Gastroesophageal sphincter (tissue), 4 donors: ENCODE measurements around a stretch of chr14.

DNA sequence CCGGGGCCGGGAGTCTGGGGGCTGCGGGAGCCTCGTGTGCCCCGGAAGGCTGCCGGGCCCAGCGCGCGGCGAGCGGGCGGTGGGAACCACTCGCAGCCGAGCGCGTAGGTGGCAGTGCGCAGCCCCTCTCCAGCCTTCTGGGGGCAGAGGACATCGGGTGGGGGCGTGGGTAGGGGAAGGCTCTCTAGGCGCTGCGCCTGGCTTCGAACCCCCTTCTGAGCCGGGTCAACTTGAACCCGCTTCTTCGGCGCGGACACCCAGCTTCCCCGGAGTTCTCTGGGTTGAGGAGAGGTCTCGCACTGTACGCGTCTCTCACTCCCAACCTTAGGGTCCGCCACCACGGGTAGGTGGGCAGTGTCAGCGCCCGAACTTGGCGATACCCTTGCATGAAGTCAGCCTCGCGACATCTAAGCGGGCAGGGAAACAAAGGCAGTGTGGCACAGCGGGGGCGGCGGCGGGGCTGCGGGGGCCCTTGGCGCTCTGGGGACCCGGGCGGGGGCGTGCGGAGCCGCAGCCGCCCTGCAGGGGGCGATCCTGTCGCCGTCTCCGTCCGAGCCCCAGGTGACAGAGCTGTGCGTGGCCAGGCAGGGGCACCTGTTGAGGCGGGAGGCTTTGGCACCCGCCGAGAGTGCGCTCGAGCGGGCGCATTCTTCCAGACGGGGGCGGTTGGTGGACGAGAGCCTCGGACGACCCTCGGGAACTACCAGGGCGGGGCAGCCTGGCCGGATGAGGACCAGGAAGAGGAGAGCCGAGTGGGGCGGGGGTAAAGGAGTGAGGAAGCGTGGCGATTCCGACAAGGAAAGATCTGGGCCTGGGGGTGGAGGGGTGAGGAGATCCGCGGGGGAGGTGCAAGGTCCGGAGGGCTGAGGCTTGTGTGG lies 1.1 kb downstream of the GALNT16 start:
- PRO-cap, result no peak
- RAMPAGE, long total RNA, 4 experiments, result no peak in any of the 4 experiments

GRCh38 chr14:69290304-69290560 lies 30.3 kb downstream of the GALNT16 start:
- PRO-cap, result no peak
- RAMPAGE, long total RNA, 4 experiments, result no peak in any of the 4 experiments

DNA sequence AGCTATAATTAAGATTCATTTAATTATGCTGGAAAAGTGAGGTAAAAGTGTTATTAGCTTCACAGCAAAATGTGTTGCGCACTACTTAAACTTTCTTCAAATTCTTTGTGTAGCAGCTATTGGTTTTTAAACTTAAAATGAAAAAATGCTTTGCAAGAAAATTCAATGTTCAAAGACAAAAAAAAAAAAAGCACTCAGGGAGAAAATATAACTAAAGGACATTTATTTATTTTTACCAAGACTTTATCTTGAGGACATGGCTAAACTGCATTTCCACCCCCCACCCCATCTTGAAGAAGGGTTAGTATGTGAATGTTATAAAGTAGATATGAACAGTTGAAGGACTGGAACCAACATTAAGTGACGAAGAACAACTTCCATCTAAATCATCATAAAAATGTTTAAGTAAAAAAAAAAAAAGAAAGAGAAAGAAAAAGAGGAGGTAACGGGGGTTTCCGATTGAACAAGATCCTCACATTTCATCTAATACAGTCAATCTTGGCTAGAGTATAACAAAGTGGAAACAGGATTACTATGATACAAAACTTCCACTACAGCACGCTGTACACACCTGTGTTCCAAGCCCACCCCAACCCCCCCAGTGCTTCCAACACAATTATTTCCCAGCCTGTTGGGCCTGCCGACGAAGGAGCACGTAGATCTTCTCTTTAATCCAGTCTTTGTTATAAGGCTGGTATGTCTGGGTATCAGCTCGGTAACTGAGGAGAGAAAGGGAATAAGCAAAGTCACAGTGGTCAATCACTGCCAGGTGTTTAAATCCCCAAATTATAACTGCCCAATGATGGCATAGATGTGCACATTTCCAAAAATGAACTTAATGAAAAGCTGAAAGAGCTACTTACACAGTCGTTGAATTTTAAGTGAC lies 17.9 kb downstream of the ERH start:
- PRO-cap, result no peak
- RAMPAGE, long total RNA, 4 experiments, result no peak in any of the 4 experiments

- PRO-cap, result no peak
- RAMPAGE, long total RNA, 4 experiments, result no peak in any of the 4 experiments
Observed at GRCh38 chr14:69385688-69386265, 12.3 kb downstream of the ERH start.

DNA sequence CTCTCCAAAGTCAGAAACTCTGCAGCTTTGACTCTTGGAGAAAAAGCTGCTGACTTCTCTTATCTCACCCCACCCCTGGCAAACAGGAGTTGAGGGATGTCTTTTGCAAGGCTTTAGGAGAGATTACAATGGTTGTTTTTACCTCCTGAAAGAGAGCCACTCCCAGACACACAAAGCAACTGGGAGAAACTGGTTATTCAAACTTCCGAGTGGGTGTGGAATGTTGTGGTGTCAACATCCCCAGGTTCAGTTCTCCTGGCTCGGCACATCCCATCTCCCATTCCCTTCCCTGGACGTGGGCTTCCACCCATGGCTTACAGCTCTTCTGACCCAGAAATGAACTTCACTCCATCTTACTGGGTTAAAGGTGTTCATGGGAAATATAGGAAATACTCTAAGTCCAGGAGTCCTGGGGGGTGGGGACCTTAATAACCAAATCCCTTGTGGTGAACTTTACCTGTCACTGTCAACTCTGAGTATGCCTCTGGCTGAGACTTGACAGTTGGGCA lies 42.0 kb downstream of the CCDC177 start:
- PRO-cap, result no peak
- RAMPAGE, long total RNA, 4 experiments, result no peak in any of the 4 experiments

DNA sequence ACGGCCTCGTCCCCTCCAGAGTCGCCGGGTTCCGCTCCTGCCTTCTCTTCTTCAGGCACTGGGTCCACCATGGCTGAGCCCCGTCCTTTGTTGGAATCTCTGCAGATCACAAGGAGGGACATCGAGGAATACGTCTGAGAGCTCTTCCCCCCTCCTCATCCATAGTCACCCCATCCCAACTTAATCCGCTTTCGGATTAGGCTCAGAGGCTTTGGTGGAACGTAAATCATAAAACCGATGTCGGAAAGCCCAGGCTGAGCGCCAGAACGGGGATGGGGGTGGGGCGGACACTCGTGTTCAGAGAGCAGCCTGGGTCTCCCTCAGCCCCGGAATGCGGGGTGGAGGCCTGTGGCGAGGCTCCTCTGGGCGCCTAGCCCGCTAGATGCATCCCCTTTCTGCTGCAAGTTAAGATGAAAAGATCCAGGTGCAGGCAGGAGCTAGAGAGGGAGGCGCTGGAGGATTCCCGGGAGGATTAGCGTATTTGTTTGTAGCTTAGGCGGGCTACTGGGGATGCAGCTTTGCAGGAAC lies 1.1 kb downstream of the CCDC177 start:
- PRO-cap, result no peak
- RAMPAGE, long total RNA, 4 experiments, result no peak in any of the 4 experiments

DNA sequence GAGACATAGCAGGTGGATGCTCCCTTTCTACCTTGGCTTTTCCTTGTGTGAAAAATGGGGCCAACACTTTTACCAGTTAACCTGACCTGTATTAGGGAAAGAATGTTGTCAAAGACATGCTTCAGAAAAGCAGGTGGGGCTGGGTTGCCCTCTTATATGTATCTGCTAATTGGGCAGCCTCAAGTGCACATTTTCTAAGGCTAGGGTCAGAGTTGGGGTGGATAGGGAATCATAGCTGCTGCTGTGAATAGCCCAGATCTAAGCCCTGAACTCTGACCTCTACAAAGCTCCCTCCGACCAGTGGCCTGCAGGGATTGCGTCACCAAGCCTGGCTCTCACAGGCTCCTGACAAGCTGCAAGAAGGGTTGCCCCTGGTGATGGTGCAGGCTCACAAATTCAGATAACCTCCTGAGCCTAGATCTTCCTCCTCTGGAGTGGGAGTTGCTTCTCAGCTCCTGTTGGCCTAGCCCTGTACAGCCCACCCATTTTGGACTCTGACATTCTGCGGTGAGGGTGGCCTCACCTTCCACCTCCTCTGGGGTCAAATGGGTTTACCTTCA lies 5.2 kb upstream of the SUSD6 start:
- PRO-cap, result no peak
- RAMPAGE, long total RNA, 4 experiments, result no peak in any of the 4 experiments

DNA sequence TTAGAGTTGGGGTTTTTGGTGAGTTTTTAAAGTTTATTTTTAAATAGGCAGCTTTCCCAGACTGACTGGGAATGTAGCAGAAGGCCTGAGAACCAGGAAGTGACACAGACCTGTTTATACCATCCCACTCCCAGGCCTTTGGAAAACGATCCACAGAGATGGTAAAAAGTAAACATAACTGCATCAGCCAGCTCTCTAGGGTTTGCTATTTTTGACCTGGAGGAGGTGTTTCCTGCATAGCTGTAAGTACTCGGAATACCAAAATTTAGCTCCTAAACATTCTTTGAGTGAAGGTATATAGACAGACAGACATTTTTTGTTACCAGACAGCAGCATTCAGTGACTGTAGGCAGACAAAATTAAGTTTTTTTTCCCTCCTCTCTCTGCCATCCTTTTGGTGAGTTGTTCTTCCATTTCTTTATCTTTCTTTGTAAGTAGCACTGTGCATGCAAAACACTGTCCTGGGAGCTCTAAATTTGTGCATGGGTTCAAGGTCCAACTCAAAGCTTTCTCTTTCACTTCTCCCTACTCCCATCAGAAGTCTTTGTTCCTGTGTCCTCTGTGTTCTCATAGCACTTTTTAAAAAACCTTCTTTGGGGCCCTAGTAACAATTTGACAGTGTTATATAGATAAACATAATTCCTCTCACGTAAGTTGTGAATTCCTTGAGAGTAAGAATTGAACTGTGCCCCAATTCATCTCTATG lies 37.3 kb downstream of the SUSD6 start:
- PRO-cap, result no peak
- RAMPAGE, long total RNA, 4 experiments, result no peak in any of the 4 experiments

- PRO-cap, result no peak
- RAMPAGE, long total RNA, 4 experiments, result no peak in any of the 4 experiments
Observed at GRCh38 chr14:69674879-69675573, 63.6 kb downstream of the SUSD6 start.

DNA sequence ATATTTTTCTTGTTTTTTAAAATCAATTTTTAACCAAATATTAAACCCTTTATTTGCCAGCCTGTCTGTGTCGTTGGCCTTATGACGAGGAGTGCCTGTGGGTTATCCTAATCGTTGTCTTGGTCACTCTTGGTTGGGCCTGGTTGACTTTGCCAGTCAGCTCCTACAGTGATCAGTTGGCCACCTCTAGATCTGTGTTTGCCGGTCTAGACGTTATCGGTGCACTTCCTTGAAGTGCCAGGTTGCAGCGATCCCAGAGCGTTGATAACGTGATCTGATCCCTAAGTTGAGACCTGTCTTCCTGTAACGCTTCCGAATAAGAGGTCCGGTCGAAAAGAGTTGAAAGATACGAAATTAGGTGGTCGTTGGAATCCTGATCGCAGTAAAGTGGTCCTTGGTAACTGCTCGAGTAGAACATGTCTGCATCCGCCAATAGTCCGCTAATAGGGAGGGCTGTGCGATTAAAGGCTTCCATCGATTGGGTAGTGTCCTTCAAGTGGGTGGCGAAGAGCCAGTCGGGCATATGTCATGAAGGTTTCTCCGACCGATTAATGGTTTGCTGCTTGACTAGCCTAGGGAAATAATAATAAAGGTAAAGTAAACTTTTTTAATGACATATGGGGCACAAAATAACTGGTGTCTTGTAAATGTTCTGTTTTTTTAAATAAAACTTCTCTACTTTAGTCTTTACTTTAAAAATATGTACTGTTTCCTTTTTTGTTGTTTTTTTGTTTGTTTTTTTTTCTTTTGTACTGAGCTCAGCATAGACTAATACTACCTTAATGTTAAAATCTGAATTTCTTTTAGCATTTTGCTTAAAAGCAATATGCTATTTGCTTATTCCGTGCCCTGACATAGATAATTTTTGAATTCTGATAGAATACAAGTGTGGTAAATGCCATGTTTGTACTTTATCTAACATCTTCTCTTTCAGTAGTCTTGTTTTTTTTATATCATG lies 2.8 kb downstream of the SRSF5 start:
- PRO-cap, result no peak
- RAMPAGE, long total RNA, 4 experiments, result no peak in any of the 4 experiments

- PRO-cap, result no peak
- RAMPAGE, long total RNA, 4 experiments, result no peak in any of the 4 experiments
Observed at GRCh38 chr14:69778885-69779482, 12.0 kb downstream of the SRSF5 start.

DNA sequence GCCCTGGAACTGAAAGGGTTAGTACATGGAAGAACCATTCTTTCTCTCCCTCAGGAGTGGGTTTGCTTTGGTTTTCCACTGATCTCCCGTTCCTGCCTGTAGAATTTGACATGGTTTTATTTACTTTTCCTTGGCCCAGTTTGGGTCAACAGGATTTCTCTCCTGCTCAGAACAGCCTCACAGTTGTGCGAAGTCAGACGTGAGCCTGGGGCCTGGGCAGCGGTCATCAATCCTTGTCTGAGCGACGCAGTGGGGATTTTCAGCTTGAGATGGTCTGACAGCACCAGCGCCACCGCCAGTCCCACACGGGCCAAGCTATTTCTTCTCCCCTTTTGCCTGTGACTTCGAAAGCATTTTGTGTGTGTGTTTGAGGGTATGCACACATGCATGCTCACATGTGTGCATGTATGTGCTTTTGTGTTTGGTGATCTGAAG lies 58.2 kb downstream of the SMOC1 start:
- PRO-cap, result no peak
- RAMPAGE, long total RNA, 4 experiments, result no peak in any of the 4 experiments

- PRO-cap, result no peak
- RAMPAGE, long total RNA, 4 experiments, result no peak in any of the 4 experiments
Observed at GRCh38 chr14:69980738-69981265, 101.6 kb downstream of the SMOC1 start.

DNA sequence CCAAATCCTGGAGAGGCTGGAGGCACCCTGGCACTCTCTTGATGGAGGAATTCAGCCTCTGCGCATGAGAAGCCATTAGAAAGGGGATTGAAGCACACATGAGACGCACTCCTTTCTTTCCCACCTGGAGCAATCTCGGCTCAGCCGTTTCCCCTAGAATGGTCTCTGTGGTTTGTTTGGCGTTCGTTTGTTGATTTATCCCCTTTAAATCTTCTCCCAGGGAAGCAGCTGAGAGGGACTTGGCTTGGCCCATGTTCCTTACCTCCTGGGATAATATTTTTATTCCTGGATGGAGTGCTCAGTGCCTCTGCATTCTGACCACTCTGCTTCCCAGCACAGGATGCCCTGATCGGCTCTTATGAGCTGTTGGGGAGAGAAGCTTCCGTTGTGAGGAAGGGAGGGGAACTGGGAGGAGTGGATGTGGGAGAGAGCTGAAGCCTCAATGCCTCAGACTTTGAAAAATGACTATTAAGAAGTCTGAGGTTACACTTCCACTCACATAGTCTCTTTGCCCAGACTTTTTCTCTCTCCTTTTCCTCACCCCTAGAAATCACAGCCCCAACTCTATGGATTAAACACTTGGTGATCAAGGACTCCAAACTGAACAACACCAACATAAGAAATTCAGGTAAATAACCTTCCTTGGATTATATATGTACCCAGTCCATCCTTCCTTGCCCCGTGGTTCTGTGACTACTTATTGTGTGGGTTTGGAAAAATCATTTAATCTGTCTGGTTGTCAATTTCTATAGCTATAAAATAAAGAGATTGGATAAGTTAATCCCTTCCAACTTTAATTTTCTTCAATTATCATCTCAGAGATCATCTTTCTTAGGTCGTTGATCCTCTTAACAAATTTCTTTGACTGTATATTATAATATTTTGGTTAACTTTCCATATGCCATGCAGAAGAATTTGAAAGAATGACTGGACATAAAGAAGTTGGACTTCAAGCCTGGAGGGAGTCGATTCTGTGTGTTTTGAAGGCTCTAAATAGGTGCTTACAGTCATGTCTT lies 114.9 kb downstream of the SMOC1 start:
- PRO-cap, result no peak
- RAMPAGE, long total RNA, 4 experiments, result no peak in any of the 4 experiments

DNA sequence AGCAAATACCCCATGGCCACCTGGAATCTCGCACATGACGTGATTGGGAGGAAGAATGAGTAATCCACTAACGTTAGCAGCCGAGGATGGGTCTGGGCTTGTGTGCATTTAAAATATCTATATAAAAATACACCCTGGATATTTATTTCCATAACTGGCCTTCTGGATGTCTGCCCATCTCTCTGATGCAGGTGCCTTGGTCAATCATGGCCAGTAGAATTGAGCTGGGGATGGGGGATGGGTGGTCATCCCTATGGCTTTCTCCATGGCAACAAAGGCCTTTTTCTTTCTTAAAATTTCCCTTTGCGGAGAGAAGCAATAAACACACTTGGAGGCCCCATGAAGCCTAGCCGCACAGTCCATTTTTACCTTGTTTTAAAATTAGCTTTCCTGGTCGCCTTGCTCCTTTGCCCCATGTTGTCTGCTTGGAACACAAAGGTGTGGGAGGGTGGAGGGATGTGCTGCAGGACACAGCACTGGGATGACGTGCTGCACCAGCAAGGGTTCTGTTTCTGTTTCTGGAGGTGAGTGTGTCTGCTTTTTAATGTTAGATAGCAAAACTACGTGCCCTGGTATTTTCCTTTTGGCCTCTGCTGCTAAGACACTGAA lies 120.3 kb downstream of the SMOC1 start:
- PRO-cap, result no peak
- RAMPAGE, long total RNA, 4 experiments, result no peak in any of the 4 experiments

DNA sequence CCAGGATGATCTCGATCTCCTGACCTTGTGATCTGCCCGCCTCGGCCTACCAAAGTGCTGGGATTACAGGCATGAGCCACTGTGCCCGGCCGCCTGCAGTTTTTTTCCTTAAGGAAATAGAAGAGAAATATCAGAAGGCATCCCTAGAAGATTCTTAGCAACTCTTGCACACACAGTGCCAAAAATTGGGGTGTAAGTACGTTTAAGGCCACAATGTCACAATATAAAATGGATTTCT lies 63.4 kb upstream of the SLC8A3 start:
- PRO-cap, result no peak
- RAMPAGE, long total RNA, 4 experiments, result no peak in any of the 4 experiments

GRCh38 chr14:70555492-70556370 lies 20.9 kb upstream of the ADAM20 start:
- PRO-cap, result no peak
- RAMPAGE, long total RNA, 4 experiments, result no peak in any of the 4 experiments

DNA sequence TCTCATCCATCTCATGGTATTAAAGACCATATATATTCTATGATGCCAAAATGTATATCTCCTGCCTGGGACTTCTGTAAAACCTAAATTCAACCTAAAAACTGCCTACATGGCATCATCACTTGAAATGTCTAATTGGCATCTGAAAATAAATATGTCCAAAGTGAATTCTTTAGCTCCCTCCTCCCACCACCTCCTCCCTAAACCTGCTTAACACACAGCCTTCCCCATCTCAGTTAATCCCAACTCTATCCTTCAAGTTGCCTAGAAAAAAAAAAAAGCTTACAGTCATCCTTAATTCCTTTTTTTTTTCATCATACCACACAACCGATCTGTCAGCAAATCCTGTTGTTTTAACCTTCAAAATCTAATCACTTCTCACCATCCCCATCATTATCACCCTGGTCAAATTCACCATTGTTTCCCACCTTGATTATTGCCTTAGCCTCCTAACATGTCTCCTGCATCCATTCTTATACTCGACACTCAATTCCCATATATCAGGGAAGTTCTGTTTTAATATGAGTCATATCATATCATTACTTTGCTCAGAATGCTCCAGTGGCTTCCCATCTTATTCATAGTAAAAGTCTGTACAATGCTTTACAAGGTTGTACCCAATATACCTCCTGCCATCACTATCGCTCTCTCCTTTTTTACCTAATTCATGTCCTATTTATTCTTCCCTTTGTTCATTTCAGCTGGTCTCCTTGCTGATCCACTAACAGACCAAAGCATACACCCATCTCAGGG lies 24.4 kb upstream of the ADAM20 start:
- PRO-cap, result no peak
- RAMPAGE, long total RNA, 4 experiments, result no peak in any of the 4 experiments

DNA sequence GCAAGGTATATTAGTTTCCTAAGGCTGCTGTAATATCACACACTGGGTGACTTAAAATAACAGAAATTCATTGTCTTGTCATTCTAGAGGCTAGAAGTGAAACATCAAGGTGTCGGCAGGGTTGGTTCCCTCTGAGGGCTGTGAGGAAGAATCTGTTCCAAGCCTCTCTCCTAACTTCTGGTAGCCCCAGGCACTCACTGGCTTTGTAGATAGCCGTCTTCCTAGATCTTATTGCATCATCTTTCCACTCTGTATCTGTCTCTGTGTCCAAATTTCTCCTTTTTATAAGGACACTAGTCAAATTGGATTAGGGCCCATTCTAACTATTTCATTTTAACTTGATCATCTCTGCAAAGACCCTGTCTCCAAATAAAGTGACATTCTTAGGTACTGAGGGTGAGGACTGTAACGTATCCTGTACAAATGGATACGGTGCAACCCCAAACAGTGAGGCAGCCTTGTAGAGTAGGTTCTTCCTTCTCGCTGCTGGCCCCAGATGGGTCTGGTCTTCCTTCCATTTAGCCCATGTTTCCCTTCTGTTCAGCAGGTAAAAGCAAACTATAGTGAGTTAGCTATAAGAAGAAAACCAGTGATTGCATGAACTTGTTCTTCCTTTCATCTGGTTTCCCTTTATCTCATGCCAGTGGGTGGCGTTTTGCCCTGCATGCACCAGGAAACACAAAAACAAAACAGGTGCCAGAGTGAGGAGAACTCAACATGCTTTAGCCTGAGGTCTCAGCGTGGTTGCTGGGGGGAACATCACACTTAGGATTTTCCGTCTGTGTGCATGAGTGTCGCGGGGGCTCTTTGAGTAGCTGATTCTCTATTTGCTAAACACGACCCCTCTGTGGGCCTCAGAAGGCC lies 19.5 kb downstream of the TTC9 start:
- PRO-cap, result no peak
- RAMPAGE, long total RNA, 4 experiments, result no peak in any of the 4 experiments

DNA sequence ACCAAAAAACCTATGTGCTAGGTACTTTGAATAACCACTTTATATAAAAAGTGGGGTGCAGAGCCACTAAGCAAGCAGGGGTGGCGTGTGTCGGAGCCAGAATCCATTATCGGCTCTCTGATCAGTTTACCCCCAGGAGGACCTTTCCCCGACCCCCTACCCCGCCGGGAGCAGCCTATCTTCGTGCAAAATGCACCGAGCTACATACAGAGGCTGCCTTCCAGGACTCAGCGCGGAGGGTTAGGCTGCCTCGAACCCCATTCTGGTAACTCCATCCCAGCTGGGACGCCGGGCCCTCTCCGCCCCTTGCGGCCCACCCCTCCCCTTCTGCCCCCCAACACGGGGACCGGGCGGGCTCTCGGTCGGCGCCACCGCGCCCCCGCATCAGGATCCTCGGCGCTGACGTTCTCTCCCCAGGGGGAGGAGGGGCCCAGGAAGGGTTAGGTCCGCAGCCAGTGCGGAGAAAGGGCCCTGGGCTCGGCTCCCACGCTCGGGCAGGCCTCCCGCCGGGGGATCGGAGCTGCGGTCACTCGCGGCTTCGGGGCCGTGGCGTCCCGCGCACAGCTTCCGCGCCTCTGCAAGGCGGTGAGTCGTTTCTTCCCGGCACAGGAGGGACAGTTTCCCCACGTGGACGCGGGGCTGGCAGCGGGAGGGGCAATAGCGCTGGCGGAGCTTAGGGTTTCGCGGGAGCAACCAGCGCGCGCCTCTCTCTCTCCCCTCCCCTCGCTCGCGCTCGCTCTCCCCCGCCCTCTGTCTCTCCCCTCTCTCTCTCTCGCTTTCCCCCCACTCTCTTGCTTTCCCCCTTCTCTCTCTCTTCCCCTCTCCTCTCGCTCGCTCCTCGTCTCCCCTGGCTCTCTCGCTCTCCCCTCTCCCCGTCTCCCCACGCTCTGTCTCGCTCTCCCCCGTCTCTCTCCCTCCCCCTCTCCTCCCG lies 12.5 kb upstream of the MAP3K9 start:
- PRO-cap, result bidirectional peak, plus-strand start at position 676 of the sequence, minus-strand start at position 577 of the sequence
- RAMPAGE, long total RNA, 4 experiments, result no peak in any of the 4 experiments